Measurements from ENCODE around the genes GRM3 and SRI.

DNA sequence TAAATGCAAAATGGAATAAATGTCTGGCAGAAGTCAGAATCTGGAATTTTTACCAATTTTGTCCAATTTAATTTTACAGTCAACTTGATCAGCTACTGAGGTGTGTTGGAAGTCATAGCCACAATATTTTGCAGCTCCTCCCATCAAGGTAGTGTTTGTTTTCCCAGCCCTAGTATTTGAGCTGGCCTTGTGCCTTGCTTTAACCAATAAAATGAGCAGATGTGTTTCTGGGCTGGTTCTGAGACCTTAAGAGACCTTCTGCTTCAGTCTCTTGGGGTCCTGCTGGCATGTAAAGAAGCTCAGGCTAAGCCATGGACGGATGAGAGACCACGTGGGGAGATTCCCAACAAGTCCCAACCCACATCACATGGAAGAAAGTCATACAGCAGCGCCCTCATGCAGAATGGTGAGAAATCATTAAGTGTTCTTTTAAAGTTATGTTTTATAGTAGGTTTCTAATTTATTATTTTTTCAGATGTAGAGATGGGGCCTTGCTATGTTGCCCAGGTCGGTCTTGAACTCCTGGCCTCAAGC, 42.6 kb upstream of the RSBN1L start:
- RRBS, result no CpG with 5 or more reads among the region's 4 CpGs

DNA sequence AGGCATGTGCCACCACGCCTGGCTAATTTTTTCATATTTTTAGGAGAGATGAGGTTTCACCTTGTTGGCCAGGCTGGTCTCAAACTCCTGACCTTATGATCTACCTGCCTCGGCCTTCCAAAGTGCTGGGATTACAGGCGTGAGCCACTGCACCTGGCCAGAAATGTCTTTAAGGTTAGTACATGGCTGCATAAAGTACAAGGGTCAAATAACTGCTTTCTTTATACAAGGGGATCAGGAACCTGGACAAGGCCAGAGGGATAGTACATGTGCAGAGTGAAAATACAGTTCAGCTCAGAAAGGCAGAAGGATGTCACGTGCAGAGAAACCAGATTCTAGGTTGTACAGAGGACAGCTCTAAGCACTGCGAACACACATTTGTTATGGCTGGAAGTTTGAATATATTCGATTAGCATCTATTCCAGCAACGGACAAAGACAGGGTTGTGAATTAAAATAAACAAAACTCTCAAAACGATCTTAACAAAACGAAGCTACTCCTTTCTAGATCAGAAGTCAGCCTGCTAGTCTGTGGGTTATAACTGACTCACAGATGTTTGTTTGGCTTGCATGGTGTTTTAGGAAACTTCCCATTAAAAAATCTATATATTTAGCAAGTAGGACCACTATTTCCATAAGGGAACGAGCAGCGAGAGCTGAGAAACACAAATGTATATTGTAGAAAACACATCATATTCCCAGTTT, 5.9 kb upstream of the RSBN1L start:
- RRBS, result no CpG with 5 or more reads among the region's 11 CpGs

GRCh38 chr7:77695584-77696389, 472 bp upstream of the RSBN1L start:
- RRBS, result 2% methylated on average over 3 of the region's 46 CpGs

DNA sequence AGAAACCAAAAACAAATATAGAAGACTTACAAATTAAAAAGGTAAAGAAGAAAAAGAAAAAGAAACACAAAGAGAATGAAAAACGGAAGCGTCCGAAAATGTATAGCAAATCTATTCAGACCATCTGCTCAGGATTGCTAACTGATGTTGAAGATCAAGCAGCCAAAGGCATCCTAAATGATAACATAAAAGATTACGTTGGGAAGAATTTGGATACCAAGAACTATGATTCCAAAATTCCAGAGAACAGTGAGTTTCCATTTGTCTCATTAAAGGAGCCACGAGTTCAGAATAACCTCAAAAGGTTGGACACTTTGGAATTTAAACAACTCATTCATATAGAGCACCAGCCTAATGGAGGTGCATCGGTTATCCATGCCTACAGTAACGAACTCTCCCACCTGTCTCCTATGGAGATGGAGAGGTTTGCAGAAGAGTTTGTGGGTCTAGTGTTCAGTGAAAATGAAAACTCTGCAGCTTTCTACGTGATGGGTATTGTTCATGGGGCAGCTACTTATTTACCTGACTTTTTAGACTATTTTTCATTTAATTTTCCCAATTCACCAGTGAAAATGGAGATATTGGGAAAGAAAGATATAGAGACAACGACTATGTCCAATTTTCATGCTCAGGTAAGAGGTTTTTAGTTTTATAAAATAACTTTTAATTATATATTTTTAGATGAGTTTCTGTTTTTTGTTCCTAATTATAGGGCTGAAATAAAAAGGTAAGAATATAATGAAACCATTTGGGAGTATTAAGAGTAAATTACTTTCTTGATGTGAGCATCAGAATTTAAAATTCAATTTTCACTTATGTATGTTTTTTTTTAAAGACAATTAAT, 48.6 kb downstream of the TMEM60 start:
- RRBS, result no CpG with 5 or more reads among the region's 9 CpGs

DNA sequence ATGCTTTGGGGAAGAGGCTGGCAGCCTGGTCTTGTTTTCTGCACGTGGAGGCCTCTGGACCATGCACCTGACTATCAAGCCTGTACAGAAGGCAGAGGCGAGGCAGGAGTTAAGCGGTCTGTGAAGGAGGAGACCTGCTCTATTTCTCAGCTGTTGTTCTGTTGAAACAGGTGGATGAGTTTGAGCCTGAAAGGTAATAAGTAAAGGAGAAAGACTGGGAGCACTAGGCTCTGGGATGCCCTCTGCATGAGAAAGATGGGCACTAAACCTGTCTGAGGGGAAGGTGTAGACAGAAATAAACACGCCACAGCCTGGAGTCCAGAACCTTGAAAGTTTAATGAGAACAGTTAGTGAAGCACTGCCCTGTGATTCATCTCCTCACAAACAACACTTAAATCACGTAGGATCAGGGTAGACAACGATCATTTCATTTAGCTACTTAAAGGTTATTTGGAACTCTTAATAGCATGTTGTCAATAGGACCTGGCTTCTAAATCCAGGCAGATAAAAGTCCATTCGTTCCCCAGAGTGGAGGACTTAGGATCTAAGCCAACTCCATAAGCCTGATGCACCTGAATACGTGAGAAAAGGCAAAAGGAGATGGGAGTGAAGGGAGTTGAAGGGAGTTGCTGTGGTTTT, 193.4 kb upstream of the TMEM60 start:
- RRBS, result no CpG with 5 or more reads among the region's 8 CpGs

DNA sequence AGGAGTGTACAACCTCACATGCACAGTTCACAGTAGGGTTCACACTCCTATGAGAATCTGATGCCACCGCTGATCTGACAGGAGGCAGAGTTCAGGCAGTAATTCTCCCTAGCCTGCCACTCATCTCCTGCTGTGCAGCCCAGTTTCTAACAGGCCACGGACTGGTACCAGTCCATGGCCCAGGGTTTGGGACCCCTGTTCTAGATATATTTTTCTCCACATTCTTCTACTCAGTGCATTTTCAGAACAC, 119.0 kb downstream of the GNAT3 start:
- RRBS, result no CpG with 5 or more reads among the region's 2 CpGs

DNA sequence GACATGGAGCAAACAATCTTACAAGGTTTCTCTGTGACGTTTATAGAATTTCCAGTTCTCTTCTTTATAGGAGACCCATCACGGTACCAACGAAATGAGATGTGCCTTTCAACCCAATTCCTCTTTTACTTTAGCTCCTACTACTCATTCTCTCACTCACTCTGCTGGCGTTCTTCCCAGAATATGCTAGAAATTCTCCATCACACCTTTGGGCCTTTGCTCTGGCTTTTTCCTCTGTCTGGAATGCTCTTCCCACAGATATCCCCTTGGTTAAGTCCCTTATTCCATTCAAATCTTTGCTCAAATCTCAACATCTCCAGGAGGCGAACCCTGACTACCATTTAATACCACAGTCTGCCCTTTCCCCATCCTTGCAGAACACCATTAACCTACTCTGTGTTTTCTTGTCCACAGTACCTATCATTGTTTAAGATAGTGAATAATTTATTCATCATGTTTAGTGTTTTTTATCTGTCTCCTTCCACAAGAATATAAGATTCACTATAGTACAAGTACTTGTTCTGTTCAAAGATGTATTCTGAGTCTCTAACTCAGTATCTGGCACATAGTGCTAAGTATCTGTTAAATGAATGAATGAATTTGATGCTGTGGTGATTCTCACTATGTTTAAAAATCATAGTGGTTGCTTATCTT, 38.9 kb downstream of the SEMA3C start:
- RRBS, result no CpG with 5 or more reads among the region's 5 CpGs

DNA sequence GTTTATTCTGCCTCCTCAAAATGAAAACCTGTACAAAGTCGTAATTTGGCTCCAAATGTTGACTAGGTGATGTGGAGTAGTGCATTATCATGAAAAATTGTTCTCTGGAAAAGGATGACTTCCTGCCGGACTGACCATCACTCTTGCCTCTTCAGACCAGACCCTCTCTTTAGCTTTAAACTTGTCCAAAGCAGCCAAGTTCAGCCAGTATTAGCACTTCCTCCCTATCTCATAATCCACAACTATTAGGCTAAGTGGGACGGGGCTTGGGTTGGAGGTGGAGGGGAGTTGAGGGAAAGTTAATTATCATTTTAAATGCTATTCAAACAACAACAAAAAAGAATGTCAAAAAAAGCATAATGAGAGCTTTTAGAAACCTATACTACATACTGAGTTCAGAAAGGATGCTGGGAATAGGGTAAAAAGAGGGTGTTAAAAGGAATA, 447 bp downstream of the HGF start:
- RRBS, result no CpG with 5 or more reads among the region's 3 CpGs

DNA sequence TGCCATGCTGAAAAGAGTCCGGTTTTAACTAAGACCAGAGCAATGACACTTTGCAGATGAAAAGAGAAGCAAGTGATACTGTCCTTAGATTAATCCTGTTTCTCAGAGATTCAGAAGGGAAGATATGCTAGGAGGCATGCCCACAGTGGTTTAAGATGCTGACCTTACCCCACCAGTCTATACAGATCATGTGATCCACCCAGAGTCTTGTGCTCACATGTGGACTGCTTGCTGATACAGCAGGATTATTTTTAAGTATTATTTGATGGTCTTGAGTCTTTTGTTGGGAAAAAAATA, 40.9 kb upstream of the HGF start:
- RRBS, result no CpG with 5 or more reads among the region's 1 CpG

GRCh38 chr7:81845902-81846256, 76.0 kb upstream of the HGF start:
- RRBS, result no CpG with 5 or more reads among the region's 5 CpGs

DNA sequence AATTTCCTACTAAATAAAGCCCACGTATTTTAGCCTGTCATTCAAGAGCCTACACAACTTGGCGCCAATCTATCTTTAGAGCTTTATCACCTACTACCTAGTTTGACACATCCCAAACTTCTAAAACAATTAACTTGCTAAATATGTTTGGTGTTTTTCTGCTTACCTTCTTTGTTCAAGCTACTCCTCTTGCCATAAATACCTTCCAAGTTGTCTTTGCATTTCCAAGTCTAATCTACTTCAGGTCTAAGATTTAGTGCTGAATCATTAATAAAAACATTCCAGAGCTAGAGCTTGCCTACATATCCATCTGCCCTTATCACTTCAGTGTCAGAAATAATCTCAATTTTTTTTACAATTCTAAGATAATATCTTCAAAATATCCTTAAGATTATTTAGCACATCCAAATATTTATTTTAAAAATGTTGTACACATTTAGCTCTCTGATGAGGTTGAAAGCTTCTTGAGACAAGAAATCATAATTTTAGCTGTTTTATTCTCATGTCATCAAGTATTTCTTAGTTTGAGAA, 466.4 kb downstream of the SEMA3D start:
- RRBS, result no CpG with 5 or more reads among the region's 2 CpGs

DNA sequence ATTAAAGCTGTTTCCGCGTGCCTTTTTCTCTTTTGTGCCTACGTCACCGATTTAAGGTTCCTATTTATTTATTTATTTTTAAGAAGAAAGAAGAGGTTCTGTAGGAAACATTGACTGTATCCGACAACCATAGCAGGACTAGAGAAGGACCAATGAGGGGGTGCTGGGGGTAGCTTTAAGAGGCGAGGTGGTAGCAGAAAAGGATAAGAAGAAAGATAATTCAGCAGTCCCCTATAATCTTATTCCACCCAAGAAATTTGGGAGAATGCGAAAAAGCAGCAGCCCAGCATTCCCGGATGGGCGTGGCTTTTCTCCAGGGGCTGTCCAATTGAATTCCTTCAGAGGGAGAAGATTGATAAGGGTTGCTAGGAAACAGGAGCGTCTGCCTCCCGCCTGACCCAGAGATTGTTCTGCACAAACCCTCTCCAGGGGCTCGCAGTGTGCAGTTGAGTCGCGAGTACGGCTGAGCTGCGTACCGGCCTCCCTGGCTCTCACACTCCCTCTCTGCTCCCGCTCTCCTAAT, at the start of gene GRM3:
TSS of gene GRM3 (plus strand) at position 436 of the 523 bp plus-strand sequence.
- RRBS, result no CpG with 5 or more reads among the region's 18 CpGs

DNA sequence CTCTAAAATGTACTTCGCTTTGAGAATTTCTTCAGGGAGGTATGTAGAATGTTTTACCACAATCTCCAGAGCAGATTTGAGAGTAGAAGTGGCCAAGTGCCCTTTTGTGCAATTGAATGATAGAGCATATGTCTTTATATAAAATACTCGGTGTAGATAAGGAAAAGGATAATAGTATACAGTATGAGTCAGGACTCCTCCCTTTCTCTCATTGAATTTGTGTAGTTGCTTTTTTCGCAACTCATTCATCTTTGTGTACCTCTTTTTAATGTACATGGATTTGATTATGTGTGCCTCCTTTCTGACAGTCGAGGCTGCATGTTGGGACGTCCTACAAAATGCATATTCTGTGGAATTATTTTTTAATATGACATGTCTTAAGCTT, 1.1 kb downstream of the DMTF1 start:
- RRBS, result no CpG with 5 or more reads among the region's 5 CpGs

- RRBS, result no CpG with 5 or more reads among the region's 3 CpGs
These were observed 36.5 kb downstream of the ABCB1 start for GRCh38 chr7:87564288-87564526.

GRCh38 chr7:87598183-87598606, 2.5 kb downstream of the ABCB1 start:
- RRBS, result no CpG with 5 or more reads among the region's 2 CpGs

DNA sequence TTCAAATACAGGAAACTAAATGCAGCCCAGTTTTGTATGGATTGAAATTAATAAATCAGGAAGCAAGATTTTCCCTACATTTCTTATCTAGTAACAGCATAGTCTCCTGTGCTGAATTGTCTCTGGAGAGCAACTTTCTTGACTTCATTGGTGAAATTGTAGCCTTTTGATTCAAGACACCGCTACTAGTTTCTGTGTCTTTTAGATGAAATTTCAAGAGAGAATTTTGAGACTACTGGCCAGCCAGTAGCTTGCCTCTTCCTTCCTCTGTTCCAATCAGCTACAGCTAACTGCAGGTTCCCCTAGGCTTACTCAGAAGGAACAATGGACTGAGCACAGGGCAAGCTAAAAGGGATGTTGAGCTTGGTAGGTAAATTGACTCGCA, 80.9 kb downstream of the RUNDC3B start:
- RRBS, result no CpG with 5 or more reads among the region's 2 CpGs

GRCh38 chr7:87876921-87877404, 670 bp downstream of the DBF4 start:
- RRBS, result 2% methylated on average over 9 of the region's 26 CpGs

DNA sequence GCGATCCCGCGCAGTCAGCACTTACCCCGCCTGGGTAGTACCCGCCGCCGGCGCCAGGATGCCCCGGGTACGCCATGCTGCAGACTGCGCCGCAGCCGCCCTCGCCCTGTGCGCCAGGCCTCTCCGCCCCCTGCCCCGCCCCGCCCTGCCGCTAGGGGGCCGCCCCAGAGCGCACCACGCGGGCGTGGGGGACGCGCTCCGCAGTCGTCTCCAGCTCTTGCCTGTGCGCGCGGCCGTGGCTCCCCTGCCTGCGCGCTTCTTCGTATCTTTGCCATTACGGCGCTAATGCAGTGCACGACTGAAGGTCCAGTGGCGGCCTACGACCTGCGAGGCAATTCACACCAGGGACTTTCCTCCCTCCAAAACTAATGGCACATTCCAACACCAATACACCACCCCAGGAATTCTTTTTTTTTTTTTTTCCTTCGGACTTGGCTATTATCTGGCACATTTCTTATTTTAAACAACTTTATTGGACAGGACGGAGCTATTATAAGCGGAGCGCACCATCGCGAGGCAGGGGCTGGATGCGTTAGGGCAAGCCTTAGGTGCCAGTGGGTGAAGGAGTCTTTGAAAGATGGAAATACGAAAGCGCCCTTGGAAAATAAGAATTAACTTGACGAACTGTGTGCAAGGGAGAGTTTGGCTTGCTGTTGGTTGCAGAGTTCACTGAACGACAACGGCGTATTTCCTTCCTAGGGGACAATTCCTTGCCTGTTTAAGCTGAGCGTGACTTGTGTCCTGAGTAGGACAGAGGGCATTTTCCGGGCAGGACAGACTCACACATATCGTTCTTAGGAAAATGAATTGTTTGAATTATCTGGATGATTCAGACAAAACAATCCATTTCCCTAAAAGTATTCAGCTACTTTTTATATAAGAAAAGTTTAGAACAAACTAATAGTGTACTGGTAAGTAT, at the start of gene SRI:
TSS of gene SRI (minus strand) at position 88 of the 919 bp plus-strand sequence.
- RRBS, result 1% methylated on average over 7 of the region's 57 CpGs

- RRBS, result no CpG with 5 or more reads among the region's 3 CpGs
These were observed 1.6 kb downstream of the STEAP4 start for GRCh38 chr7:88304991-88305547.

GRCh38 chr7:90118272-90118535, 36.1 kb upstream of the STEAP1 start:
- RRBS, result no CpG with 5 or more reads among the region's 8 CpGs